Daoy (cell line): ENCODE measurements around a stretch of chr20.

- RAMPAGE, long total RNA = no peak
These were observed 53.0 kb downstream of the CDH22 start for GRCh38 chr20:46255289-46255775.

- RAMPAGE, long total RNA = no peak
These were observed 743 bp downstream of the CDH22 start for GRCh38 chr20:46307546-46307963.

DNA sequence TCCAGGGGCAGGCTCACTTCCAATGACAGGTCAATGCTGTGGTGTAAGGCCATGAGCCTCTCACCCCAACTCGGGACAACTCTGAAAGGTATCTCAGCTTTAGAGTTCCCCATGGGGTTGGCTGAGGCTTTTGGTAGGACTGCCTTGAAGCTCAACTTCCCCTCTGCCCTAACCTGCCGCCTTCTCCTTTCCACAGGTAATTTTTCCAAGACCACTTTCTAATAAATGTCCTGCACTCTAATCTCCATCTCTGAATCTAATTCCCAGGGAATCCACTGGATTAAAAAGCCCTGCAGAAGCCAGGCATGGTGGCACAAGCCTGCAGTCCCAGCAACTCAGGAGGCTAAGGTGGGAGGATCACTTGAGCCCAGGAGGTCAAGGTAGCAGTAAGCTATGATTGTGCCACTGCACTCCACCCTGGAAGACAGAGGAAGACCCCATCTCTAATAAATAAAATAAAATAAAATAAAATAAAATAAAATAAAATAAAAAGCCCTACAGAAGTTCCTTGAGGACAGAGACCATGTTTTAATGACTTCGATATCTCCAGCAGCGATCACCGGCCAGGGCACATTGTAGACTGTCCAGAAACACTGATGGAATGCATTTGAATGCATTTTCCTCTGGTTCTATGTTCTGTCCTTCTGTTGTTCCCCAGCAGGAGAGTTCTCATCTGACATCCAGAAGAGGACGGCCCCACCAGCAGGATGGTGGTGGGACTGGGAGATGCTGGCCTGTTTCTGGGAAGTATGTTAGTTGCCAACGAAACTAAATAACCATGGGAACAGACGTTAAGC is 18.6 kb downstream of the SLC35C2 start:
- RAMPAGE, long total RNA = no peak

DNA sequence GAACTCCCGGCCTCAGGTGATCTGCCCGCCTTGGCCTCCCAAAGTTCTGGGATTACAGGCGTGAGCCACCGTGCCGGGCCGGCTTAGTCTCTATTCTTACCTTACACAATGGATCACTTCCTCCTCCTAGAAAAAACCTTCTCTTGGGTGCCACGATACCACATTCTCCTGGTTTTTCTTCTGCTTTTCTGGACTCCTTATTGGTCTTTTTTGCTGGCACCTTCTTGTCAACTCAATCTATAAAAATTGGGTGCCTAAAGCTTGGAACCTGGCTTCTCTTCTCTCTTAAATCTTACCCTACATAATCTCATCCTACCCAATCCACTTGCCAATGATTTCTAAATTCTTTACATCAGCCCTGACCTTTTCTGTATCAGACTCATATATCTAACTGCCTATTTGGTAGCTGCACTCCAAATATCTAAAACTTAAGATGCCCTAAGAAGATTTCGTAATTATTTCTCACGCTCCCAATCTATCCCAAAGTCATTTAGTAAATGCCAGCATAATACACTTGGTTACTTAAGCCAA is 1.2 kb downstream of the SLC35C2 start:
- RAMPAGE, long total RNA = no peak

DNA sequence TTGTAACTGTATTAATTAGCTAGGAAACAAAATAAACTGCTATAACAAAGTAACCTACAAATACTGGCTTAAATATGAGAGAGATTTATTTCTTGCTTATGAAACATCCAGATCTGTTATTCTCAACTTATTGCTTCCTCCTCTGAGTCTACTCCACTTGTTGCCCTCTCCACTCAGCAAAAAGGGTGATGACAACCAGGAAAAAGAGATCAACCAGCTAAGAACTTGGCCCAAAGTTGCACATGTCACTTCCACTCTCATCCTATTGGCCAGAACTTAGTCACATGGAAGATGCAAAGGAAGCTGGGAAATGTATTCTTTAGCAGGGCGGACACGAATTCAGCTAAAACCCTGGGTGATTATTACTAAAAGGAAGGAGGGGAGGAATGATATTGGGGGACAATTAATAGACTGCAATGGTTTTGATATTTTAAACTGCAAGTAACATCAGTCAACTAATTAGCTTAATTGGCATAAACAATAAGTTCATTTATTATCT is 5.3 kb upstream of the TP53RK start:
- RAMPAGE, long total RNA = no peak

- RAMPAGE, long total RNA = no peak
These were observed 44.2 kb upstream of the EYA2 start for GRCh38 chr20:46850469-46850861.

DNA sequence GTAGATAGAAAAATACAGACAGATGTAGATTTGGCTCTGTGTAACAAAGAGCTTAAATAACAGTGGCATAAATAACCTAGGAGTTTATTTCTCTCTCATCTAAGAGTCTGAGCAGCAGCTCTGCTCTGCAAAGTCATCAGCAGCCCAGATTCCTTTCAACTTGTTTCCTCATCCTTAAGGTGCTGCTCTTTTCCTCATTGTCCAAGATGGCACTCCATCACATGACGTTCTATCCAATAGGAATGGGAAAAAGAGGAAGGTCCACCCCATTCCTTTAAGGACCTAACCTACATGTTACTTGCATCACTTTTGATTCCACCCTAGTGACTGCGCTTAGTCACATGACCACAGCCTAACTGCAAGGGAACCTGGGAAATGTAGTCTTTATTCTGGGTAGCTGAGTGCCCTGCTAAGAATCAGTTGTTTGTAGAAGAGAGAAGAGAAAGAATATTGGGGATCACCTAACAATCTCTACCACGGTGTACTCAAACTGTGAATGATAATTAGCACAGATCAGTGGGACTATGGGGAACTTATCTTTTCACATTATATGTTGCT is 76.6 kb downstream of the EYA2 start:
- RAMPAGE, long total RNA = no peak

DNA sequence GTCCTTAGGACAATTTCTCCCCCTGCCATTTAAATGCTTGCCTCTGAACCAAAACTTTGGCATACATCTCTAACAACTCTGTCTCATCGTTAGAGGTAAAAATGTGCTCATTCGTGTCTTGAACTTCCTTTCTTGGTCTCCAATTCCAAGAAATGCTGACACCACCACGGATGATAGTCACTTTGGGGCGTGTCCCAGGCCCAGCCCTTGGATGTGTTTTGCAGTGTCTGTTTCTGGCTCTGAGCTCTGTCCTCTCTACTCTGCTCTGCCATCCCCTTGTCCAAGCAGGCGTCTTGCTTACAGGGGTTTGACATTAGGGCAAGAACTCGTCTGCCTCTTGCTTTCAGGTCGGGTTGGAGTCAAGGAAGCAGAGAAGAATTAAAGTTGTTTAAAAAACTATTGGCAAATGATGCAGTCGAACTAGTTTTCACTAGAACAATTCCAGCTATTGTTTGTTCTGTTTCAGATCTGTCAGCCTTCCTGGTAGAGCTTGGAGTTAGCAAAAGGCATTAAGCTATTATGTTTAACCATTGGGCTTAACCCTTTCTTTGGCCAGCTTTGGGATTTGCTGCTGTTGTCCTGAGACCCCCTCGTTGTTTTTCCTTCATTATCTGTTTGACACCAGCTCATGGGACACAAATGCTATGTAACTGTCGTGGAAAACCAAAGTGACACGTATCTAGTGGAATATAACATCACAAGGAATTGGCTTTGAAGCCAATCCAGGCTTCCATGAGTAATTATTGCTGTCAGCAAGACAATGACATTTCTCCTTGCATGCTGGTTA is 95.8 kb downstream of the EYA2 start:
- RAMPAGE, long total RNA = no peak

GRCh38 chr20:46991878-46992297 is 97.2 kb downstream of the EYA2 start:
- RAMPAGE, long total RNA = no peak

GRCh38 chr20:47368829-47369505 is 12.5 kb upstream of the ZMYND8 start:
- RAMPAGE, long total RNA = no peak

DNA sequence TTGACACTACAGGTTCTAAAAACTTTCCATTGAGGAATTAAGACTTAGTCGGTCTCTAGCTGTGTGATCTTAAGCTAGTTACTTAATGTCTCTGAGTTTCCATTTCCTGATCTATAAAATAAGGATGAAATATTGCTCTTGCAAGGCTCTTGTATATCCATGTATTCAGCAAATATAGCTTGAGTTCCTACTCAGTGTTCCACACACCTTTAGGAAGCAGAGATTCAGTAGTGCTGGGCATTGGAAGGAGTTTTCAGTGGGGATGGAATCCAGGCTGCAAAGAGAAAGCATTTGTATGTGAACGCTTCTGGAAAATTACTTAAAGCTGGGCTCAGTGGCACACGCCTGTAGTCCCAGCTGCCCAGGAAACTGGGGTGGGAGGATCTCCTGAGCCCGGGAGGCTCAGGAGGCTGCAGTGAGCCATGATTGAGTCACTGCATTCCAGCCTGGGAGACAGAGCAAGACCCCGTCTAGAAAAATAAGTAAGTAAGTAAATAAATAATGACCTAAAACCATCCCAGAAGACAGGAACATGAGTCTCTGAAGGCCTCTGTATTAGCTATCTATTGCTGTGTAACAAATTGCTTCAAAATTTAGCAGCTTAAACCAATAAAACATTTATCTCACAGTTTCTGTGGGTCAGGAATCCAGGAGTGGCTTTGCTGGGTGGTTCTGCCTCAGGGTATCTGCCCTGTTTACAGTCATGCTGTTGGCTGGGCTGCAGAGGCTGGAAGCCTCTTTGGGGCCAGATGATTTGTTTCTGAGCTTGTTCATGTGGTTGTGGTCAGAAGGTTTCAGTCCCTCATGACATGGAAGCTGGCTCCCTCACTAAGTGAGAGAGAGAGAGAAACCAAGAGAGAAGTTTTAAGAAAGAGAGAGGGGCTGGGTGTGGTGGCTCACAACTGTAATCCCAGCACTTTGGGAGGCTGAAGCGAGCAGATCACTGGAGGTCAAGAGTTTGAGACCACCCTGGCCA is 48.5 kb upstream of the NCOA3 start:
- RAMPAGE, long total RNA = no peak

GRCh38 chr20:47492866-47493495 is 8.7 kb upstream of the NCOA3 start:
- RAMPAGE, long total RNA = no peak

DNA sequence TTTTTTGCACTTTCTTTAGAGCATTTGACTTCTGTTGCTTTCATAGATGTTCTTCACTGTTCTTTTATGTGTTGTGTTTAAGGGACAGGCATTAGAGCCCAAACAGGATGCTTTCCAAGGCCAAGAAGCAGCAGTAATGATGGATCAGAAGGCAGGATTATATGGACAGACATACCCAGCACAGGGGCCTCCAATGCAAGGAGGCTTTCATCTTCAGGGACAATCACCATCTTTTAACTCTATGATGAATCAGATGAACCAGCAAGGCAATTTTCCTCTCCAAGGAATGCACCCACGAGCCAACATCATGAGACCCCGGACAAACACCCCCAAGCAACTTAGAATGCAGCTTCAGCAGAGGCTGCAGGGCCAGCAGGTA is 138.3 kb downstream of the SULF2 start:
- RAMPAGE, long total RNA = no peak

- RAMPAGE, long total RNA = no peak
These were observed 45.3 kb downstream of the SULF2 start for GRCh38 chr20:47739855-47740573.

DNA sequence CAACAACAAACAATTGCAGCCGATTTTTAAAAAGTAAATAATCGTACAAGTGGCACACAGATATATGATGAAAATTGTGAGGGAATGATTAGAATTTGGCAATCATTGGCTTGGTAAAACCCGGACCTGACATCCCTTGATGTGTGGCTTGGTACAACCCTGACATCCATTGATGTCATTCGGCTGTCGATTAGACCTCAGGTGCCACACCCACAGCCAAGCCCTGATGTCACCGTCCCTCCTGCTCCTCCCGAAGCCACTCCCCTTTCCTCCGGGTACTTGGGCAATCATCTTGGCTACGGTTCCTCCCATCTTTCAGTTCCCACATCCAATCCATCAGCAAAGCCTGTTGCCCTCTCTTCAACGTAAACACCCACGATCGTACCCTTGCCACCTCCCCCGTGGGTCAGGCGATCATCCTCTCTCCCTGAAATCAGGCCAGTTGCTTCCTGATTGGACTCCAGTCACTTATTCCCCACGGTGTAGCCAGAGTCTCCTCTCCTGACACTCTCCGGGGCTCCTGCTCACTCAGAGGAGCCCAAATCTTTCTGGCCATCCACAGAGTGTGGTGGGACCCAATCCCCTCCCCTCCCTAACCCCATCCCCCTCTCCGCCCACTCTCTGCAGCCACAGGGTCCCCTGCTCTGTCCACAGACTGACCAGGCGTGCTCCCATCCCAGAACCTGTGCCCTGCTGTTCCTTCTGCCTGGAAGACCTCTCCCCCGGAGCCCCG is 44.5 kb downstream of the SULF2 start:
- RAMPAGE, long total RNA = no peak

DNA sequence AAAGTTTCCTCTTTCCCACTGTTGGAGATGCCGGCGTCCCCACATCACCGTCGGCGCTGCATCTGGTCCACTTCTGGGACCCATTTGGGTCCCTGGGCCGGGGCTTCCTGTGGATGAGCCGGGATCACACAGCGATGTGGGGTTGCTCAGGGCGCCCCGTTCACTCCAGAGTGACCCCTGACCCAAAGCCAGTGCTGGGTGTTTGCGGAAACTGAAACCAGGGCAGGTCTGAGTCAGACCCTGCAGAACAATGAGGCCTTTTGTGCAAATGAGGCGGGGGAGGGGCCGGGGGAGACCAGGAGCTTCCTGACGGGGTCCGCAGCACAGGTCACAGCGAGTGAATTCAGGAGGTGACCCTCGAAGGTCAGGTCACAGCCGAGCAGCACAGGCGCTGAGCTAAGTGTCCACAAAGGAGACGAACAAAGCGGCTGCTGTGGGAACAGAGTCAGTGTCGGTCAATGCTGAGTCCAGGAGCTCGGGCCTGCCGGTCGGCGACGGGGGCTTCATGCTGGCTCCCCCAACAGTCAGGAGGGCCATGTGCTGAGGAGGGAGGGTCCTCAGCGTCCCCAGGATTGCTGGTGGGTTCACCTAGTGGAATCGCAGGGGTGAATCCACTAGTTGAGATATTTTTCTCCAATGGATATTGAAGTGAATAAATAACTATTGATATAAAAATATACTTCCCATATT is 188.2 kb upstream of the SULF2 start:
- RAMPAGE, long total RNA = no peak

GRCh38 chr20:48374261-48374974 is 453.4 kb downstream of the PREX1 start:
- RAMPAGE, long total RNA = no peak

DNA sequence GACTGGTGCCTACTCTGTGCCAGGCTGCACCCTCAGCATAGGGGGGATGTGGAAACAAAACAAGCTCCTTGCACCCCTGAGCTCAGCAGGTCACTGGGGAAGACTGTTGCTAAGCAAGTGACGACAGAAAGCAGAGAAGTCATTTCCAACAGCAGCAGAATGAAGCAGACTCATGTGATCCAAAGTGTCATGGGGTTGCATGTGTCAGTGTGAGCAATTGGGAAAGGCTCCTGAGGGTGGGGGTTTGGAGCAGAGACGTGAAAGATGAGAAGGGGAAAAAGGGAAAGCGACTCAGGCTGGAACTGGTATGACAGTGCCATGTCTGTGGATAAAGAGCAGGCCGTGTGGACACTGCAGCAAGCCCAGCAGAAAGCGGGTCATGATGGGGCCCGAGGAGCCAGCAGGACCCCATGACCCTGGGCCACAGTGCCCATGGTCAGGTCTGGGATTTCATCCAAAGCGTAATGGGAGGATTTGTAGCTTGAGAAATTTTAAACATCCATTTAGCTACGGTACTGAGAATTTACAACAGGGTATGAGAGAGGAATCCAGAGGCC is 363.8 kb downstream of the PREX1 start:
- RAMPAGE, long total RNA = no peak

DNA sequence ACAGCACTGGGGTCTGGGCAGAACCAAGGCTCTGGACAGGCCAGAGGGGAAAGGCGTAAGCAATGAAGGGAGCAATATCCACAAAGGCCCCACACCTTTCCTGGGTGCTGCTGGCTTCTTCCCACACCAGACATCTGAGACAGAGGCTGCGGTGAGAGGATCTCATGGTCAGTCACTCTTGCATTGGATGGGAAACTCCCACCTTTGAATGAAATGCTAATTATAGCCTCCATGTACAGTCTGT is 286.4 kb downstream of the PREX1 start:
- RAMPAGE, long total RNA = no peak

DNA sequence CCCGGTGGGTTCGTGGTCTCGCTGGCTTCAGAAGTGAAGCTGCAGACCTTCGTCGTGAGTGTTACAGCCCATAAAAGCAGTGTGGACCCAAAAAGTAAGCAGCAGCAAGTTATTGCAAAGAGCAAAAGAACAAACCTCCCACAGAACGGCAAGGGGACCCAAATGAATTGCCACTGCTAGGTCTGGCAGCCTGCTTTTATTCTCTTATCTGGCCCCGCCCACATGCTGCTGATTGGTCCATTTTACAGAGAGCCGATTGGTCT is 264.4 kb downstream of the PREX1 start:
- RAMPAGE, long total RNA = no peak